HT-29 (cell line): ENCODE results near the gene SLC26A2.

- RAMPAGE, long total RNA = no peak
Measured at GRCh38 chr5:149728271-149728587, 1.9 kb upstream of the PPARGC1B start.

- RAMPAGE, long total RNA = no peak
Measured at GRCh38 chr5:149733001-149733769, 3.1 kb downstream of the PPARGC1B start.

GRCh38 chr5:149792936-149793819 lies 63.1 kb downstream of the PPARGC1B start:
- RAMPAGE, long total RNA = no peak

DNA sequence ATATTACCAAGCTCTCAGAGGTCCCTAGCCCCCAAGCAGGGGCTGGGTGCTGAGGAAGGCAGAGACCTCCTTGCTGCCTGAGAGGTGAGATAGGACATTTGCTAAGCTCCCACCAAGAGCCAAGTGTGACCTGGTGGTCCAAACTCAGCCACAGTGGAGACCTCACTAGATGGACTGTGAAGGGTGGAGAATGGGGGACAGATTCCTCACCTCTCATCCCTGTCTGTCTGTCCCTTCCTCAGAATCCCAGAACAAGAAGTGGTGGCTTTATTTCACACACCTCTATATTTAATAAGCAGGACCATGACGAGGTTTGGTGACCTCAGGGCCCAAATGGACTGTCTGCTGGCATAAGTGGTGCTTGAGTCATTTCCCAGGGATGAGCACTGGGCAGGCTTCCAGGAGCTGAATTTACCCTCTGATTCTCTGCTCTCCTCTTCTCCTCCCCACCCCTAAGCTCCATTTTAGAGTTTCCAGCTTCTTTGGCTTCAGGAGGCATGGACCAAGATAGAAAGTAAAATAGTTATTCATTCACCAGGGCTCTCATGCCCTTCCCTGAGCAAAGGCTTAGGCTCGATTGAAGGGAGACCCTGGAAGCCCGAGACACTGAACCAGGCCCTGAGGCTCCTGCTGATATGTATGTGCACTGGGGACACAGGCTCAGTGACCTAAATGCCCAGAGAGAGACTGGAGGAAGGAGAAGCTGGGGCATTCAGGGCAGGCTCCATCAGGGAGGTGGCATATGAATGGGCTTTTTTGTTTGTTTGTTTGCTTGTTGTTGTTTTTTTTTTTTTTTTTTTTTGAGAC lies 69.0 kb downstream of the PPARGC1B start:
- RAMPAGE, long total RNA = no peak

GRCh38 chr5:149805733-149806201 lies 75.7 kb downstream of the PPARGC1B start:
- RAMPAGE, long total RNA = no peak

DNA sequence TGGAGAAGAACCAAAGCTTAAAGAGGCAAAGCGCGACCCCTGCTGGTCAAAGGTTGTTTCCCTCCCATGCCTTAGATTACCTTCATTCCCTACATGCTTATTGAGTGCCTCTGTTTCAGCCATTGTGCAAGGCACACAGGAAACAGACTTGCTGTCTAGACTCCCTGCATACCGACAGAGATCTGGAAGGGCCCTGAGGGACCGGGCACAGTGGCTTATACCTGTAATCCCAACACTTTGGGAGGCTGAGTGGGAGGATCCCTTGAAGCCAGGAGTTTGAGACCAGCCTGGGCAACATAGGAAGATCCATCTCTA lies 98.4 kb downstream of the PPARGC1B start:
- RAMPAGE, long total RNA = no peak

DNA sequence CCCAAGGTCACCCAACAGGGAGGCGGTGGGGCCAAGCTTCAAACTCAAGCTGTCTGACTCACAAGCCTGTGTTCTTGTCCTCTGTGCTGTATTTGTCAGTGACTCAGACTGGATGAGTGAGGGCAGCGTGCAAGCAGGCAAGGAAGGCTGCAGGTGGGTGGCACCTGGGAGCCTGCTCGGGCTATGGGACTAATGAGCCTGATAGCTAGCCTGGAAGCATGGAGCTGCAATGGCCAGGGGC lies 105.4 kb downstream of the PDE6A start:
- RAMPAGE, long total RNA = no peak

- RAMPAGE, long total RNA = no peak
Measured at GRCh38 chr5:149960422-149961500, at the start of gene SLC26A2. Gene SLC26A2, plus strand, starts transcription at chr5:149960758.

DNA sequence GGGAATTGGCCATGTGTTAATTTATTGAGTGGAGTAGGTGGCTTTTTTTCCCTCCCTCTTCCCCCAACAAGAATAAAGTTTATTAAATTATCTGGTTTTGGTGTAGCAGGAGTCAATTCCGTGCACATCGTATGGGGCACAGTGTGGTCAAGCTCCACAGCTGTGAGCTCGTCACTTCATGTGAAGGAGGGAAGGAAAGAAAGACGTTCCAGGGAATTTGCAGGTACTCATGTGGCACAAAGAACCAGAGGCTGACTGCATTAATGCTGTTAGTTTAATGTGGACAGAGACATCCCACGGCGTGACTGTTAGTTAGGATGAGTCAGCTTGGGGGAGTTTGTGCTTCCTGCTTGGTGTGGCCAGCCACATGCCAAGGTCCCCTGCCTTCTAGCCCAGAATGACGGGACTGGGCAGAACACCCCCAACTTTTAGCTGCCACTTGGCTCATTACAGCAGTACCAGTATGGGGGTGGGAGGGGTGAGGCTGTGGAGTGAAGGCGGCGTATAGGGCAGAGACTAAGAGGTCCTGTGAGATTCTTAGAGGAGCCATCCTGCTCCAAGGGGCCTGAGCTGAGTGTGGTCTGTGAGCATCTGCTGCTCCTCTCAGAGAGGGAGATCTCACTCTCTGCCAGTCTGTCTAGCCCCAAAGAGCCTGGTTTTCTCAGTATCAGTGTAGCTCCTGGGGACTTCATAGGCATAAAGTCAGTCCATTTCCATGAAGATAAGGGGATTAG lies 33.1 kb downstream of the CSF1R start:
- RAMPAGE, long total RNA = no peak

GRCh38 chr5:150185086-150185642 lies 4.7 kb upstream of the SLC6A7 start:
- RAMPAGE, long total RNA = no peak

DNA sequence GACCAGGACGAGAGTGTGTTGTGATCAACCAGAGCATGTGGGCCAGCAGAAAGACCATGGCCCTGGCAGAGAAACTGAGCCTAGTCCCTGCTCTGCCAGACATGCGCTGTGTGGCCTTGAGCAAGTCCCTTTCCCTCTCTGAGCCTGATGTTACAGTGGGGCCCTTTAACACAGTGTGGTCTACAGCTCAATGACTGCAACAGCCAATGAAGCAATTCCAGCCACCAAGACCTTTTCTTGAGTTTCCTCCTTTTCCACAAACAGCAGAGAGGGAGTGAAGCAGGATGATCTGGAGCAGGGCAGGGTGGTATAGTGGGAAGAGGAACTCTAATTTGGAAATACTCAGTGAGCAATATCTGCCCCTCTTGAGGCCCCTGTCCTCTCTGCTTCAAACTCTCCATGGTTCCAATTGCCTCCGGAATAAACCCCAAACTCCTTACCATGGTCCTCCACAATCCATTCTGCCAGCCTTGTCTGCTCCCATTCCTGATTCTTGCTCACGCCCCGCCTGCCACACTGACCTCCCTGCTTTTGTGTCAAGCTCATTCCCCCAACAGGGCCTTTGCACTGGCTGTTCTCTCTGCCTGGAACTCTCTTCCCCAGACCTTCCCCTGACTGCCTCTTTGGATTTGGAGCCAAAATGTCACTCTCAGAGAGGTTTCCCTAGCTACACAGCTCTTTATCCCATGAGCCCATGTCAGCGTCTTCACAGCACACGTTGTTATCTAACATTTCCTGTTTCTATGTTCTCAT lies 26.0 kb upstream of the ARSI start:
- RAMPAGE, long total RNA = no peak

DNA sequence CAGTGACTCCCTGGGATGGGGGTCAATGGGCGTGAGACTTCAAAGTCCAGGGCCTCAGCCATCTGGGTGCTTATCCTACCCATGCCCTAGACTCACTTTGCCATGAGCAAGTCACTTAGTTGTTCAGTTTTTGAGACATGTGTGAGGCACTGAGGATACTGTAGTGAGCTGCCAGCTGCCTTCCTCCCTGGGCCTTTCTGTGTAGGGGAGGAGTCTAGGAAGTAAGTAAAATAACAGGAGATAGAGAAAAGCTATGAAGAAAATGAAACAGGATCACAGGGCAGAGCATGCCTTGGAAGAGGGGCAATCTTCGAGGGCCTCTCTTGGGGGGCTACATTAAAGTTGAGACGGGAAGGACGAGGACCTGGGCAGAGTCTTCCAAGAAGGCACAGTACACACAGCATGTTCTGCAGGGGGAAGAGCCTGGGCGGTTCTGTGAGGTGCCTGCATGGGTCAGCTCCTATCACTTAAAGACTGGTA lies 5.9 kb downstream of the TCOF1 start:
- RAMPAGE, long total RNA = no peak

DNA sequence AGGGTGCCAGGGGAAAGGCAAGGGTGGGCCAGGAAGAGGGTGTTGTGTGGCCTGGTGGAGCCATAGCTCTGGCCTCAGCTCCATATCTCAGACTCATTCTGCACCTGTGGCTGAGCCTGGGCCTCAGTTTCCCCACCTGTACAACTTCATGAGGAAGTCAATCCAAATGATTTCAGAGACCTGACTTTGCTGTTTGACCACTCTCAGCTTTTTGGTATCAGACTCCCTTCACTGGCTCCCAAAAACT lies 20.6 kb downstream of the CD74 start:
- RAMPAGE, long total RNA = no peak

DNA sequence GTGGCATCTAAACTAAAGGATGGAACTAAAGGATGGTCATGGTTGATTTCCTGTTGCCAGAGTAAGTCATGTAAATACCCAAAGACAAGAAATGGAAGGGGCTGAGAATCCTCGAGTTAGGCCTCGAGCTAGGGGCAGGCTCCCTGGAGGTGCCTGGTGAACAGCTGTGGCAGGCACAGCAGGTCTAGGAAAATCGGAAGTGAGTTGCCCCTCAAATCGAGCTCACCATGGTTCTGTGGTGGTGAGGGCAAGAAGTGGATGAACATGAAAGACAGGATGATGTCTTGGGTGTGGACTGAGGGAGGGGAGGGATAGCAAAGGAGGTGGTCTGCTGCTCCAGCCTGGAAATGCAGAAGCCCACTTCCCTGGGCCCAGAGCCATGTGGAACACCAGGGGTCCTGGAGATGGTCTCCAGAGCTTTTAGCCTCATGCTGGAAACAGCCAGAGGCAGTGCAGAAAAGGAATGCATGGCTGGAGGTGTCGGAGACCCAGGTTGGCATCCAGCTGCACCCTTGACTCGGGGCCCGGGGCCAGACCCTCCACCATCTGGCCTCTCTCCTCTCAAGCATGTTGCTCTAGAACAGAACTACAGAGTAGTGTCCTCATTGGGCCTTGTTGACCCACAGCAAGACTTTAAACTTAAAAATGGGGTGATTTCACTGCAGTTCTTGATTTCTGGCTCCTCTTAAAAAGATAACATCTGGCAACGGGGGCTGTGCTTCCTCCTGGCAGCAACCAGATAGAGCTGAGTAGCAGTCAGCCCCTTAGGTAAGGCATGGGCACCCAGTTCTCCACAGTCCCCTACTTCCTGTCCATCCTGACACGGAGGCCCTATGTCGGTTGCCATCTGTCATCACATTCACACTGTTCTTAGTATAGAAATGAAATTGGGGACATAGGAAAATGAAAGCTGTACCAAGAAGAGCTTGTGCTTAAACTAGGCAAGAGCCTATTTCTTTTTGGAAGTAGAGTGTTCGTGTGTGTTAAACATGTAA lies 11.9 kb downstream of the CD74 start:
- RAMPAGE, long total RNA = no peak

GRCh38 chr5:150435921-150436576 lies 13.5 kb downstream of the RPS14 start:
- RAMPAGE, long total RNA = no peak

GRCh38 chr5:150453691-150454648 lies 4.4 kb upstream of the RPS14 start:
- RAMPAGE, long total RNA = no peak

DNA sequence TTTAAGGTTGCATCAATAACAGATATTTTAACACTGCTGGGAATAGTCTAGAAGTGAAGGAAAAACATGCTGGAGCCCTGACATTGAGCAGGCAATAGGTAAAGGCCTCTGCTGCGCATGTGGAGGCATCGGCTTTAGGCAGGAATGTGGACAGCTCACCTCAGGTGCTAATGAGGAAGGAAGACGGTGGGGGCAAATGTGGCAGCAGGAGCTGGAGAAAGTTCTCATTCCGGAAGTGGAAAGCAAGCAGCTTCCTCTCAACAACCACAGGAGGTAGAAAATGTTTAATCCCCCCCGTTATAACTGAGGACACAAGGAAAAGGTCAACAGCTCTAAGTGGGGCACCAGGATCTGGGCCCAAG lies 7.5 kb upstream of the RPS14 start:
- RAMPAGE, long total RNA = no peak

- RAMPAGE, long total RNA = no peak
Measured at GRCh38 chr5:150503287-150503789, 4.6 kb upstream of the NDST1 start.

DNA sequence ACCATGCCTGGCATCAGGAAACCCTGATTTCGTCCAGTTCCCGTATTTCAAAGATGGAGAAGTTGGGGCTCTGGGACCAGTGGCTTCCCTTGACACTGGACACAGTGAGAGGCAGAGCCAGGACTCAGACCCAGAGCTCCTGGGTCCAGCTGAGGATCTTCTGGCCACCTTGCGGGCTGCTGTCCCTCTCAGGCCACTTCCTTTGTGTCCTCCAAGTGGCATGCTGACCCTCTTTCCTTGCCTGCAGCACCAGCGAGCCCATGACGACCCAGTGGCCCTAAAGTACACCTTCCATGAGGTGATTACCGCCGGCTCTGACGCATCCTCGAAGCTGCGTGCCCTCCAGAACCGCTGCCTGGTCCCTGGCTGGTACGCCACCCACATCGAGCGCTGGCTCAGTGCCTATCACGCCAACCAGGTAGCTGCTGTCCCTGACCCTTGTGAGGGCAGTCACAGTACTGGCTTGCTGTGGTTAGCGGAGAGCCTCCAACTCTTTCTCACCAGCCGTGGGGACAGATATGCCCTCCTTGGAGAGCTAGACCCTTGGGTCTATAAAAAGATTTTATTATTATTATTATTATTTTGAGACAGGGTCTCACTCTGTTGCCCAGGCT lies 40.1 kb downstream of the NDST1 start:
- RAMPAGE, long total RNA = no peak

GRCh38 chr5:150632343-150633091 lies 7.9 kb upstream of the SYNPO start:
- RAMPAGE, long total RNA = no peak